ENCODE measurements around a stretch of chr10.

DNA sequence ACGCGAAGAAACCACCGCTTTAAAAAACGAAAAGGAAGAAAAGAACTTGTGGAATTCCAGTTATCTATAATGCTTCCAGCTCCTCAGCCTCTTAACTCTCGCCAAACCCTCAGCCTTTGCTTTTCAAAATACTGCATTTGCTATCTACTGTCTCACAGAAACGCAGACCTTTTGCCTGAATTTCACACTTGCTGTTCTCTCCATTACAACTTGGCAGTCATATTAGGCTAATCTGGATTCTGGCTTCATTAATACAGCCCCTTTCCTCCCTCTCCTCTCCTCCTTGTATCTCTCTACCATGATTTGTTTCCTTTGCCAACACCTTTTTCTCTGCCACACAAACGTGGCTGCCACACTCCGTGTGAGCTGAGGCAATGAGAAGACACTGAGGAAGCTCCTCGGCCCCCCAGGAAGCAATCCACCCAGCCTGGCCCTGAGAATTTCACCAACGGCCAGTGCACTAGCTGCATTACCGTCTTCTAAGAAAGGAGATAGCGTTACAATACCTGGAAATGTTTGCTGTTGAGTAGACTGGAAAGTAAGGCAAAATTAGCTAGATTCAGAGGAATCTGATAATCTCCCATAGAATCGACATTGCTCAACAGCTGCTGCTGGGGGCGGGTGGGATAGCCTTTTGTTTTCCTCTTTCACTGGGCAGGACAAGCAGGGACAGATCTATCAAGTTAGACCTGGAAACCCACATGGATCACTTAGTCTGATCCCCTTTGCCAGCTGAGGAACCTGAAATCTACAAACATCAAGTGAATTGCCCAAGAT is 37.1 kb downstream of the CALML5 start:
- PRO-cap: no peak

DNA sequence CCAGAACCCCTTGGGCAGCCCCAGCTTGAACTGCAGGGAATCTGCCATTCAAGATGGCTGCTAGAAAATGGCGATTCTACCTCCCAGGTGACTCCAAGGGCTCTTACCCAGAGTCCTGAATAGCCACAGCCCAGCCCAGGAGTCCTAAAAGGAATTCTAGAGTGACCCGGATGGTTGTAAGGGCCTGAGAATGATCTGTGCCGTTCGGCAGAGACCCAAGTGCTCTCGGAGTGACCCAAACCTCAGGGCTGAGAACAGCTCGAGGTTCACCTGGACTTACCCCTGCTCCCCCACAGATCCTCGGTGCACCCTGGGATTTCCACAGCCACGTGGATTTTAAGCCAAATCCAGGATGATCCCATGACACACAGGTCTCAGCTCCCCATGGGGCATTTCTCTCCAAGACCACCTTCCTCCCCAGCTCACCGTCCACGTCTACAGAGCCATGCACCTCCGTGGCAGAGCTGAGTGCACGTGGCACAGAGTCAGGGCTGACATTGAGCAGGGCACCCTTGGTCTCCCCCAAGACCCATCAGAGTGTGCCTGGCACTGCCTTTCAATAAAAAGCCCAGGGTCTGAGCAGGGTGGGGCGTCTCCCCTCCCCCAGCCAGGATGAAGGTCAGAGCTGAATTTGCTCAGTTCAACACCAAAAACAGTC is 29.2 kb downstream of the CALML3 start:
- PRO-cap: no peak

DNA sequence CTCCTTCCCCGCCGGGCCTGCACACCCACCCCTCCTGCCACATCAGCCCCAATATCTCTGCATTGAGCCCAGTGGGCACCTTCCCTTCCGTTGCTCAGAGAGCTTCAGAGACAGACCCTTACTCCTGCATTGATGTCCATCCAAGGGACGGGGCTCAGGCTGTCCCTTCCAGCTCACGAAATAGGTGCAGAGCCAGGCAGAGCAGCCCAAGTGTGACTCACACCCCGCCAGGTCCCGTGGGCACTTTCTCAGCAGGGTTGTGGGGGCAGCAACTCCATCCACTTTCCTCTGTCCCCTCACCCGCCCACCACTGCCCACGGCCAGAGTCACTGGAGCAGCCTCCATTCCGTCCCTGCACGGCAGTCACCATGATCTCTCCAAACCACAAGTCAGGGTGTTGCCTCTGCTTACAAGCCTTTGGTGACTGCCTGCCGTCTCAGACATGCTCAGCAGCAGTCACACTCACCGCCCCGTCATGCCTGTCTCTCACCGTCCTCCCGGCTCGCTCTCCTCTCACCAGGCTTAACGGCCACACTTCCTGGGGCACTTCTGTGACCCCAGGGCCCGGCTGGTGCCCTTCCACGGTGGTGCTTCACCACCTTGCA is 39.2 kb downstream of the CALML3 start:
- PRO-cap: no peak

- PRO-cap: no peak
Observed at GRCh38 chr10:5566547-5567128, 41.9 kb downstream of the CALML3 start.

GRCh38 chr10:5639247-5640369 is 26.8 kb downstream of the ASB13 start:
- PRO-cap: no peak

- PRO-cap: no peak
Observed at GRCh38 chr10:5643354-5643675, 23.1 kb downstream of the ASB13 start.

DNA sequence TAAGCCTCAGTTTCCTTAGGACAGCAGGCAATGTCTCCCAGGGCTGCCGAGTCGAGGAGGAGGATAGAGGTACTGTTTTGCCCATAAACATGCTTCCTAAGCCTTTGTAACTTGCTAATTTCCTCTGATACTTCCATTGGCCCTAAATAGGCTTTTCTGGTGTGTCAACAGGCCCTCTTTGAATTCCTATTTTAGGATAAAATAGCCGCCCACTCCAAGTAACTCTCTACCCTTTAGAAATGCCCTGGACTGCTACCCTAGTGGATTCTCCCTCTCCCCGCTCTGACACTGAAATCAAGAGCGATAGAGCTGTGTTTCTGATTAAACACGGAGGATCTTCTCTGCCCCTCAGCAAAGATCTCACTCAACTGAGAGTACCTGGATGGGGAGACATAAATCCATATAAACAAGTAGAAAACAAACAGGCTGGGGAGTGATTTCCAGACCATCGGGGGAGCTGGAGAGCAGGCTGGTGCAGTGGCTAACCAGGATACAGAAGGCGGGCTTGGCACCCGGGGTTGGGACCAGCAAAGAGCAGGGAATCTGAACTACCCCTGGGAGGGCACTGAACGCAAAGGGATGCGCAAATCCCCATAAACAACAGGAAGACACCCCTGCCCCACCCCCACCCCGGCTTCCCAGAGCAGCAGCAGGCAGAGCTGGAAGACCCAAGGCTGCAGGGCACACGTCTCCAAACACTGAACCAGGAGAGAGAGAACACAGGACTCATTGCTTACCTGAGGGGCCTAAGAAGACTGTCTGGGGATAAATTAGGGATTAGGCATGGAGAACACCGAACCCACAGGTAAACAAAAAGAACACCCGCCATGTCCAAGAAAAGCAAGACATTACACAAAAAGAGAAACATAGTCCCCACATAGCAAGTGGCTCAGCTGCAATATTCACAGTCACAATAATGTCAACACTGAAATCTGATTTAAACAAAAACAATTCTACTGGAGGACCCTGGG is 2.5 kb downstream of the ASB13 start:
- PRO-cap: bidirectional peak, plus-strand start at position 351 of the sequence, minus-strand start at position 290 of the sequence

GRCh38 chr10:5775607-5776155 is 37.6 kb downstream of the GDI2 start:
- PRO-cap: no peak

DNA sequence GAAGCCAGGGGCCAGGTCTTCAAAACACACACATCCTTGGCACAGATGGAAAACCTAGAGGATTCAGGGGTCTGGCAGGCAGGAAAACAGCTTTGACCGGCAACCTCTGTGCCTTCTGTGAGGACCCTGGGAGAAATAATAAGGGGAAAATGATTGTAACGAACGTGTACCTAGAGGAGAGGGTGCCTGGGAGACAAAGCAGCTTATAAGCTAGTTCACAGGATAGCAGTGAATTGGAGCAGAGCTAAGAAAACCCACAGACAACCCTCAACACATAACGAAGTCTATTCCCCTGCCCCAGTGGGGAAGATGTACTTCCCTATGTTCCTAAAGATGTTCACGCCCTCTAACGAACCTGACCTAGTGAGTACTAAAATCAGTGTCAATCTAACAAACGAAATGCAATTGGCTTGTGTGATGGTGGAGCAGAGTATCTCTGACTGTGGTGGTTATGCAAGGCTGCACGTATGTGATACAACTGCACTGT is 1.5 kb downstream of the ANKRD16 start:
- PRO-cap: no peak

DNA sequence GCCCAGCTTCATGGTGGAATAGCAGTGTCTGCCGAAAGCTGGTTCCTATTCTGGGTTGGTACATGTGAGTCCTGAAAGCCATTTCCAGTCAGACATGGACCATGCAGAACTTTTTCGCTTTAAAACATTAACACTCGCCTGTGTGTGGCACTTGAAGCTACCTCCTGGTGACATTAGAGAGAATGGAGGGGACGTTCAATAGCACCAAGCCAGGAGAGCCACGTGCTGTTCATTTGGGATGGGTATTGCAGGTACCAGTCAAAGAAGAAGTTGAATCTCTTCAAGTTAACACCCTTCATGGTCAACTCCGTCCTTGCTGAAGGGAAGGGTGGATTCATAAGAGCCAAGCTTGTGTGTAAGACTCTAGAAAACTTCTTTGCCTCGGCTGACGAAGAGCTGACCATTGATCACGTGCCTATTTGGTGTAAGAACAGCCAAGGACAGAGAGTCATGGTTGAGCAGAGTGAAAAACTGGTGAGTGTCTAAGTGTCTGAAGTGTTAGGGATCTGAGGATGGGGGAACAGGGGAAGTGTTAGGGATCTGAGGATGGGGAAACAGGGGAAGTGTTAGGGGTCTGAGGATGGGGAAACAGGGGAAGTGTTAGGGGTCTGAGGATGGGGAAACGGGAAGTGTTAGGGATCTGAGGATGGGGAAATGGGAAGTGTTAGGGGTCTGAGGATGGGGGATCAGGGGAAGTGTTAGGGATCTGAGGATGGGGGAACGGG is 26.1 kb downstream of the FBH1 start:
- PRO-cap: no peak

GRCh38 chr10:5937031-5937648 is 40.2 kb downstream of the IL15RA start:
- PRO-cap: no peak

- PRO-cap: no peak
Observed at GRCh38 chr10:6052484-6053134, 9.6 kb downstream of the IL2RA start.

- PRO-cap: no peak
Observed at GRCh38 chr10:6053902-6054672, 8.1 kb downstream of the IL2RA start.

- PRO-cap: no peak
Observed at GRCh38 chr10:6083563-6084062, 5.2 kb upstream of the RBM17 start.

DNA sequence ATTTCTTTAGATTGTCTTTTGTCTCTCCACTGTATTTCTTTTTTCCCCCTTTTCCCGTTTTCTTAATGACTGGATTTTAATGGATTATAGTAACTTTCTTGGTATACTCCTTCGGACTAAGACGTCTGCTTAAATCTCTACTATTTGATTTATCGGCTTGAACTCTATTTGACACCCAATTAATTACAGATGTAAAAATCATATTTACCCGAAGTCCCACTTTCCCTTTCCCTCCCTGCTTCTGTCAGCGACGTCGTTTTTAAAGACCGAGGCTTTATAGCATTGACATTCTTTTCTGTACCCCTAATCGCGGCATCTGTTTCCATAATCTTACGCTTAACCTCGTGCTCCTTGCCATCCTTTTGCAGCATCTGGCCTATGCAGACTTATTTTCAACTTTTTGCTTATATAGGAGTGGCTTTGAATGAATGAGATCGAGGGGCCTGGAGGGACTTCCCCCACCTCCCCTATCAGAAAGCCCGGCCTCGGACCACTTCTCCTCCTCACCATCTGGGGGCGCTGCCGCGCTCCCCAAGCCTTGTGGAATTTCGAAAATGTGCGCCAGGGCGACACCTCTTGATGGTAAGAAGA is 432 bp upstream of the RBM17 start:
- PRO-cap: bidirectional peak, plus-strand start outside the sequence, minus-strand start at position 373 of the sequence

GRCh38 chr10:6090269-6090984 is 1.6 kb downstream of the RBM17 start:
- PRO-cap: no peak

DNA sequence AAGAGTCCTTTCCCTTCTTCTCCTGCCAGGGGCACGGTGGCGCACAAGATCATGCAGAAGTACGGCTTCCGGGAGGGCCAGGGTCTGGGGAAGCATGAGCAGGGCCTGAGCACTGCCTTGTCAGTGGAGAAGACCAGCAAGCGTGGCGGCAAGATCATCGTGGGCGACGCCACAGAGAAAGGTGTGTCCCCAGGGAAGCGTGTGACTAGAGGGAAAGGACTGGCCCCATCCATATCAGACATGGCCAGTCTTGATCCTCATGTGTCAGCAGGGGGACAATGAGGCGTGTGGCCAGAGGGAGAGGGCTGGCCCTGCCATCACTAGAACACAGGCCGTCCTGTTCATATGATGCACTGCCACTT is 23.3 kb downstream of the RBM17 start:
- PRO-cap: no peak

- PRO-cap: no peak
Observed at GRCh38 chr10:6150814-6152145, 51.5 kb upstream of the PFKFB3 start.

DNA sequence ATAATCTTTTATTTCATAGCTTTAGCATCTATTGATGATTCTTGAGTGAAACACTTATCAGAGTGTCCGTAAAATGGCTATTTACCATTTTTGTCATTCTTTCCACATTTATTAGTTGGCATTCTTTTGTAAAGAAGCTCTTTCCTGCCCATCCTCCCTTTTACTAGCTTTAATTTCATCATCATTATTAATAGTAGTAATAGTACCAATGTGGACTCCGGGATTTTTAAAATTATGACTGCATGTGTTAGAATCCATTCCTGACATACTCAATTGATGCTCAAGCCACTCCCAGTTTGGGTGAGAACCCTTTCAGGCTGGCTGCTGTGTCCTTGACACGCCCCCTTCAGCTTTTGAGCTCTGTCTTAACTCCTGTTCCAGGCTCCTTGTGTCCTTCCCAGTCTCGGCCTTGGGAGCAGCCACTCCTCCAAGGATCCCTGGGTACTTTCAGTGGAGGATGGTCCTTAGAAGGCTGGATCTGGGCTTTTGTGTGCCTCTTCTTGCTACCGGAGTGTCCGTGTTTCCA is 40.3 kb upstream of the PFKFB3 start:
- PRO-cap: no peak

GRCh38 chr10:6182182-6183032 is 20.3 kb upstream of the PFKFB3 start:
- PRO-cap: no peak